Gallbladder (tissue), 1 donor: ENCODE measurements around a stretch of chr6.

GRCh38 chr6:149863037-149863586 lies 1.0 kb downstream of the LRP11 start:
- PRO-cap, result bidirectional peak, plus-strand start at chr6:149863504, minus-strand start at chr6:149863235

- PRO-cap, result no peak
Measured at GRCh38 chr6:150153436-150154020, 10.7 kb downstream of the PPP1R14C start.

DNA sequence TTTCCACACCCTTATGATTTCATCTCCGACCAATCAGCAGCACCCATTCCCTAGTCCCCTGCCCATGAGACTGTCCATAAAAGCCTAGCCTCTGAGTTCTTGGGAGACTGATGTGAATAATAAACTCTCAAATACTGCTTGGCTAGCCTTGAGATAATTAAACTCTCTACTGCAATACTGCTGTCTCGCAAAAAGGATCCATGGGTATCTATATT lies 71.4 kb upstream of the IYD start:
- PRO-cap, result no peak

- PRO-cap, result no peak
Measured at GRCh38 chr6:150679740-150680291, 80.1 kb downstream of the PLEKHG1 start.

GRCh38 chr6:150987396-150988030 lies 122.0 kb downstream of the MTHFD1L start:
- PRO-cap, result no peak

- PRO-cap, result bidirectional peak, plus-strand start at chr6:151019685, minus-strand start at chr6:151019596
Measured at GRCh38 chr6:151019352-151019791, 153.9 kb downstream of the MTHFD1L start.

- PRO-cap, result no peak
Measured at GRCh38 chr6:151036807-151037417, 171.4 kb downstream of the MTHFD1L start.

DNA sequence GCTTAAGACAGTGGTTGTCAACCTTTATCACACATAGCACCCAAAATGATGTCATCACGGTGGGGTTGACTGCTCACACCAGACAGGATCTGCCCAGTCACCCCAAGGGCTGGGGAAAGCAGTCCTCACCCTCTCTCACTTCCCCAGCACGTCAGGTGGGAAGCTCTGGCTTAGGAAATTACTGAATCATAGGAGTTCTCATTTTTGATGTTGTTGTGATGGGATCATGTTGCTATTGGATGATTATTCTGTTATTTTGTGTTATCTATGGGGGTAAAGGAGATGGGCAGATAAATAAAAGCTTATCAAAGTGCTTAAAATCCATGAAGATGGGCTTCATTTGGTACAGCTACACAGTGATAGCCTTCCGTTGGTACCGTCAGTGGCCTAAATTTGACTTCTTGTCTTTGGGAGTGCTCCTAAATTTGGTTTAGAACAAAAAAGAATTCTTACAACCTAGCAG lies 171.9 kb downstream of the MTHFD1L start:
- PRO-cap, result no peak

DNA sequence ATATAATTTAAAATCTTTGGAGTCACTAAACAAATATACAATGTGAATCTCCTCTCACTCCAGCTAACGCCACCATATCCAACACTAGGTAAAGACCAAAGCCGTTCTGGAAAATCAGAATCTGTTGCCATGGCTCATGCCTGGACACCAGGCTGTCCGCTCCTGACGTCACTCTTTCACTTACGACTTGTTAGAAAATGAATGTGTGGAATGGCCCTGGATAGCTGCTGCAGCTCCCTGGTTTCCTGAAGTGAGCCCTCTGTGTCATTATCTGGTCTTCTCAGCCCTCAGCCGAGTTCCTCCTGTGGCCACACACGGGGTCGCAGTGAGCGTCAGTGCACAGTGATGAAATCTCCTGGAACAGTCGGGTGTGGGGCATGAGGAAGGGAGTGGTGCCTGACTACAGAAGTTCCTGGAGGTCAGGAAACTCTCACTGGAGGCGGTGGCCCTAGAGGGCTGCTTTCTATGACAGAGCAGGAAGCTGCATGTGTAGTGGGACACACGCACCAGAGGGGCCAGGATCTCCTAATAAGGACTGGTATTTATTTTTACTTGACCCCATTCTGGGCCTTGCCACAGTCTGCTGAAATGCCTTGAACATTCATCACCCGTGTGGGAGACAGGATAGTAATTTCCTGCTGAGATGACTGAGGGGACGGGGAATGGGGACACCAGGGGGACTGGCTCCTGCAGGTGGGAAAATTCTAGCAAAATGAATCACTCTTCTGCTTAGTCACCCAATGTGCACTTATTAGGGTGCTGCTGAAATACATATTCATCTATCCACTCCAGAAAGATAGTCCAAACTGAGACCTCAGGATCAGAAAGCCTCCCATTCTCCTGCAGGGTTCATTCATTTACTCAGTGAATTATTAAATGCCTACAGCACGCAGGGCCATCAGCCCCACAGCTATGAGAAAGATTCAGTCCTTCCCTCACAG lies 175.5 kb downstream of the MTHFD1L start:
- PRO-cap, result bidirectional peak, plus-strand start at position 641 of the sequence, minus-strand start at position 252 of the sequence

DNA sequence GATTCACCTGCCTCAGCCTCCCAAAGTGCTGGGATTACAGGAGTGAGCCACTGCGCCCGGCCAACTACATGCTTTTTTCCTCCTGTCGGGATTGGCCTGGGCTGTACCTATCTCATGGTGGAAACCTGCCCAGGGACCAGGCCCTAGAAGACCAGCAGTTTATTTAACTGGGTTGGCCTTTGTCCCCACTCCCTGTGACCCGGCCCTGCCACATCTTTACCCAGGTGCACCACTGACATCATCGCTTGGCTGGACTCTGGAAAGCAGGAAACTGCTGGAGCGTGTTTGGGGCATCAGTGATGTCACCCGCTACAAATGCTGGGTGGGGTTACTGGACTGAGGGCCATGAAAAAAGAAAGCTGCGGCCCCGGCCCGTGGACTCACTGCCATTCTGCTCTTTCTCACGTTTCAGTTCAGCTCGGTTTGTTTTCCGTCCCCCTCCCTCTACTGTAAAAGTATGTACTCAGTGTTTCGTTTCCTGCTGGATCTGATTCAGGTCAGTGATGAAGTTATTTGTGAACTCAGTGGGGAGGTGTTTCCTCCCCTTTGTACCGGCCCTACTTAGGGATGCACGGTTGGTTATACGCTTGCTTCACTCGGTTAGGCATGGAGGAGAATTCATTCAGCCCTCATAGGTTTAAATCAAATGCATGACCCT lies 179.2 kb downstream of the MTHFD1L start:
- PRO-cap, result bidirectional peak, plus-strand start at position 356 of the sequence, minus-strand start at position 425 of the sequence

- PRO-cap, result bidirectional peak, plus-strand start at chr6:151325676, minus-strand start at chr6:151325411
Measured at GRCh38 chr6:151325157-151326232, 65.9 kb downstream of the ZBTB2 start.

DNA sequence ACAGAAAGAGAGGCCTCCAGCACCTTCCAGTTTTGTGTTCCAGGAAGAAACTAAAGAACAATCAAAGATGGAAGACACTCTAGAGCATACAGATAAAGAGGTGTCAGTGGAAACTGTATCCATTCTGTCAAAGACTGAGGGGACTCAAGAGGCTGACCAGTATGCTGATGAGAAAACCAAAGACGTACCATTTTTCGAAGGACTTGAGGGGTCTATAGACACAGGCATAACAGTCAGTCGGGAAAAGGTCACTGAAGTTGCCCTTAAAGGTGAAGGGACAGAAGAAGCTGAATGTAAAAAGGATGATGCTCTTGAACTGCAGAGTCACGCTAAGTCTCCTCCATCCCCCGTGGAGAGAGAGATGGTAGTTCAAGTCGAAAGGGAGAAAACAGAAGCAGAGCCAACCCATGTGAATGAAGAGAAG lies 39.3 kb downstream of the ZBTB2 start:
- PRO-cap, result no peak

DNA sequence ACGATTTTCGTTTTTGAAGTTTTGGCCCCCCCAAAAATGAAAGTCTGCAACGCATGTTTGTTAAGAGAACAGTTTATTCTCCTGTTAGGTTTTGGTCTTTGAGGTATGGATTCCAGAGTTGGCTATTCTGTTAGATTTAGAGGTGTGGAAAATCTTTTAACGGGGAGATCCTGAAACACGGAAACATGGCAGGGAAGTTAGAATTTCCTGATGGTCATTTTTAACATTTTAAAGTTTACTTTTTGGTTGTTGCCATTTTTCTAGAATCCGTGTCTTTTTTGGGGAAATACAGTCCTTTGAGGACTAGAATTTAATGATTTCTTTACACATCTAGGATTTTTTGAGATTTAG lies 884 bp upstream of the ZBTB2 start:
- PRO-cap, result no peak

GRCh38 chr6:151408242-151409158 lies 17.1 kb upstream of the ZBTB2 start:
- PRO-cap, result no peak

GRCh38 chr6:151412397-151413031 lies 21.2 kb upstream of the ZBTB2 start:
- PRO-cap, result no peak

- PRO-cap, result no peak
Measured at GRCh38 chr6:151680802-151682119, 126.2 kb upstream of the ESR1 start.

DNA sequence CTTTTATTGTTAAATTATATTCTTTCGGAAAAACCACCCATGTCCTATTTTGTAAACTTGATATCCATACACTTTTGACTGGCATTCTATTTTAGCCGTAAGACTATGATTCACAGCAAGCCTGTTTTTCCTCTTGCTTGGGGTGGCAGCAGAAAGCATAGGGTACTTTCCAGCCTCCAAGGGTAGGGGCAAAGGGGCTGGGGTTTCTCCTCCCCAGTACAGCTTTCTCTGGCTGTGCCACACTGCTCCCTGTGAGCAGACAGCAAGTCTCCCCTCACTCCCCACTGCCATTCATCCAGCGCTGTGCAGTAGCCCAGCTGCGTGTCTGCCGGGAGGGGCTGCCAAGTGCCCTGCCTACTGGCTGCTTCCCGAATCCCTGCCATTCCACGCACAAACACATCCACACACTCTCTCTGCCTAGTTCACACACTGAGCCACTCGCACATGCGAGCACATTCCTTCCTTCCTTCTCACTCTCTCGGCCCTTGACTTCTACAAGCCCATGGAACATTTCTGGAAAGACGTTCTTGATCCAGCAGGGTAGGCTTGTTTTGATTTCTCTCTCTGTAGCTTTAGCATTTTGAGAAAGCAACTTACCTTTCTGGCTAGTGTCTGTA lies 2.1 kb upstream of the ESR1 start:
- PRO-cap, result no peak

DNA sequence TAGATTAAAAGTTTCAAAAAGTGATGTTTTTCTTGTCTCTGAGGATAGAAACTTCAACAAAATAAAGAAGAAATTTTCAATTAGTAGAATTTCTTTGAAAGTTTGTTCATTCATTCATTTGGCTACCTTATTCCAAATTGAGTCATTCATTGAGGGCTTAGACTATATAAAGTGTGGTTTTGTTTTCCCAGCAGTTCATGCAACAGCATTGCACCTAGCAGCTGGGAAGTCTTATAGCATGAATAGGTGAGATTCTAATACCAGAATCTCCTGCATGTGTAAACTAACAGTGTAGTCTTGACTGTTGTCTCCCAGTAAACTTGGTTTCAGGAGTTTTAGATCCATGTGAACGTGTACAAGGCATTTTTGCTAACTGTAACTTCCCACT lies 7.1 kb downstream of the ESR1 start:
- PRO-cap, result no peak

- PRO-cap, result no peak
Measured at GRCh38 chr6:152096807-152097321, 289.4 kb downstream of the ESR1 start.

- PRO-cap, result no peak
Measured at GRCh38 chr6:152170707-152171876, 363.6 kb downstream of the ESR1 start.